Mesenchymal stem cell of Wharton's jelly (primary cell): ENCODE measurements around a stretch of chr6.

GRCh38 chr6:152316078-152316565 lies 321.0 kb downstream of the SYNE1 start:
- CAGE, long polyA plus RNA: no peak

DNA sequence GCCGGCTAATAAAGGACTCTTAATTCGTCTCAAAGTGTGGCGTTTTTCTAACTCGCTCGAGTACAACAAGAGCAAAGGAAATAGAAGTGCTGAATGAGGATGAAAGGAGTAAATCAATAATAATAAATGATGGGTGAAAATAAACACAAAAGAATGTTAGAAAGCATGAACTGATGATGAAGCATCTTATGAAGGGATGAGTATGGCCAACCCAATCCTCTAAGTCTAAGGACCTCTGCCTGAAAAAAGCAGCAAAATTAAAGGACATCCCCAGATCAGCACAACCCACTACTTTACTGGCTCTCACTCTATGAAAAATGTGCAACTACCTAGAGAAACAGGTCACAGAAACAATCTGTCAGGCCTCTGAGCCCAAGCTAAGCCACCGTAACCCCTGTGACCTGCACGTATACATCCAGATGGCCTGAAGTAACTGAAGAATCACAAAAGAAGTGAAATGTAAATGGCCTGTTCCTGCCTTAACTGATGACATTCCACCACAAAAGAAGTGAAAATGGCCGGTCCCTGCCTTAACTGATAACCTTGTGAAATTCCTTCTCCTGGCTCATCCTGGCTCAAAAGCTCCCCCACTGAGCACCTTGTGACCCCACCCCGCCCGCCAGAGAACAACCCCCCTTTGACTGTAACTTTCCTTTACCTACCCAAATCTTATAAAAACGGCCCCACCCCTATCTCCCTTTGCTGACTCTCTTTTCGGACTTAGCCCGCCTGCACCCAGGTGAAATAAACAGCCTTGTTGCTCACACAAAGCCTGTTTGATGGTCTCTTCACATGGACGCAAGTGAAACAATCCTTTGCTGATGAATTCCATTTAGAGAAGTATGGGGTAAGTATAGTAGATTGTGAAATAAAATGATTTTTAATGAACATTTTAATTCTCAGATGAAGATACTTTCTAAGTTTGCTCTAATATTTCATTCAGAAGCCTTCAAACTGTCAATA lies 14.8 kb upstream of the MYCT1 start:
- CAGE, long polyA plus RNA: no peak

DNA sequence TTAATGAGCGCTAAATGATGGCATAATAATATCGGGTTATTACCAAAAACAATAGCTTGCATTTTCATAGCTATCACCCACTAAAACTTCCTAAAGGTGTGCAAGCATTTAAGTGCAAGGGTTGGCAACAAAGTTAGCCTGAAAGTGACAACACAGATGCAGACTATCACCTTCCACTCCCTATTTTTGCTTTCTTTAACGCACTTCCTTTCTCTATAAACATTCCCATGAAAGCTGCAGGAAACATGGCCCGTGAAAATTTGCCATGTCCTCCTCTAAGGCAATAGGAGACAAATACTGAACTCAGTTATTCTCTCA lies 2.7 kb downstream of the MYCT1 start:
- CAGE, long polyA plus RNA: no peak

GRCh38 chr6:153856222-153856536 lies 182.9 kb upstream of the OPRM1 start:
- CAGE, long polyA plus RNA: no peak

GRCh38 chr6:154416933-154417904 lies 60.6 kb upstream of the IPCEF1 start:
- CAGE, long polyA plus RNA: no peak

- CAGE, long polyA plus RNA: no peak
These were observed 27.5 kb downstream of the CNKSR3 start for GRCh38 chr6:154482834-154483569.

GRCh38 chr6:154765893-154766836 lies 32.9 kb downstream of the SCAF8 start:
- CAGE, long polyA plus RNA: no peak

- CAGE, long polyA plus RNA: no peak
These were observed 132.0 kb downstream of the TIAM2 start for GRCh38 chr6:155126892-155127682.

DNA sequence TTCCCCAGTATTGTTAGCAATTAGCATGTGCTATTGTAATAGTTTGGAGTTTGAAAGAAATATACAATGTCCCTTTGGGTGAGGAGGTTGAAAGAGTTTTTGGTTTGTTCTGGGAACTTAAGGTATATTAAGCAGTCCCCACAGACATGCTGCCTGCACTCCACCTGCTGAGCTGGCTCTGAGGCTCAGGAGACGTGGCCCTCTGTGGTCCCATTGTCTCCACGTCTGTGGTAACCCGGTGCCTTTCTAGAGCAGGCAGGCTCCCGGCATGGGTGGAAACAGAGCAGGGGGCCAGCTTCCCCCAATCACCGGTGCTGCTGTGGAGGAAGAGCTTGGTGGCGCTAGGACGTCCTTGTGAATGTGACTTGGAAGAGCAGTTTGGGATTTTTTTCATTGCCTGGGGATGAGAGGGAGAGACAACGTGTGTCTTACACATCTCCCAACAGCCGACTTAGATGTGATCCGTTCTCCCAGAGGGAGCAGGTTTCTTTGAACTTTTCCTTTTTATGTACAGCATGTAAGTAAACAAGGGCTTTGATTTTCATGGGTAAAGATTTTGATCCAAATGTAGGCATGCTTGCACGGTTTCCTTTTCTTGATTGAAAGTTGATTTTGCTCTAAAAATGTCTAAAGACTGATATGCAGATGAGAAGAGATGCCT lies 47.1 kb upstream of the CLDN20 start:
- CAGE, long polyA plus RNA: no peak

DNA sequence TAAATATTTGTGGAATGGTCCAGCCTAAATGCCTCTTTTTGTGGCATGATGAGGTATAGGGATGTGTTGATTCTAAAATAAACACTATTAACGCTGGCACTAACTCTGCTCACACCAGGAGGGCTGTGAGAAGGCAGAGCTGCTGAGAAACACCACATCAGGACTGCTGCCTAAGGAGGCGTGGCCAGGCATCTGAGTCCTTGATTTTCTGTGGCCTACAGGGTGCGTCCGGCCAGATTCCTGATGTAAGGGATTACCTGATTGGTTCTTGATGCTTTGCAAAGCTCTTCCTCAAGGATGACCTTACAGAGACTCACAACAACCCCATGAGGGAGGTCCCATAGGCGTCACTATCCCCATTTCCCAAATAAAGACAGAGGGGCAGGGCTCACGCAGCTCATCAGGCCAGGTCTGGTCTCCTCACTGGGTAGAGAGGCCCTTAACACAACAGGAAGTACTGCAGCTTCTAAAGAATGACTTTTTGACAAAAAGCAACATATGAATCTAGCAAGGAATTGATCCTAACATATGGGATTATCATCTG lies 219.6 kb upstream of the ARID1B start:
- CAGE, long polyA plus RNA: no peak

DNA sequence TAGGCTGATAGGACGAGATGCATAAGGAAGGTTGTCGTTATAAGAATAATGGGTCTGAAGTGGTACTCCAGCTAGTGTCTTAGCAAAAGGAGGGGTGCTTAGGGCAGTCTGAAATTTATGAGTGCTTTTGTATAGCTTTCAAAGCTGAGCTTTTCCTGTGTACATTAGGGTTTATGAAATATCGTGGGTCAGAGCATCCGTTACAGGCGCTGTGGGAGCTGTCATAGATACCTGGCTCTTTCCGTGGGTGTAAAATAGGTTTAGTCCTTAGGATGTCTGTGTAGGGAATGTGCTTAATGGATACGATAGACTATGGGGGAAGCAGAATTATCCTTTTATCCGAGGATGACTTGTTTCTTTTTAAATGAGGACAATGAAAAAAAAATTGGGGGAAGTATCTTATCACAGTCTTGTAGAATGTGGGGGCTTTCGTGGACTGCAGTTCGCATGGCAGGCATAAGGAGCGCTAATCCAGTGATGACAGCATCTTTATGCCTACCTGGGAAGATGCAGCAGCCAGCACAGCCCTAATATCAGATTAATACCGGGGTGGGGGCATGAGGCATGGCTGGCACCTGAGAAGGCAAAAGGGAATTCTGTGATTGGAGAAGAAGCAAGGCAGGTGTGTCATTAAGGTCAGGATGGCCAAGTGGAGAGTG lies 15.5 kb downstream of the ARID1B start:
- CAGE, long polyA plus RNA: no peak

DNA sequence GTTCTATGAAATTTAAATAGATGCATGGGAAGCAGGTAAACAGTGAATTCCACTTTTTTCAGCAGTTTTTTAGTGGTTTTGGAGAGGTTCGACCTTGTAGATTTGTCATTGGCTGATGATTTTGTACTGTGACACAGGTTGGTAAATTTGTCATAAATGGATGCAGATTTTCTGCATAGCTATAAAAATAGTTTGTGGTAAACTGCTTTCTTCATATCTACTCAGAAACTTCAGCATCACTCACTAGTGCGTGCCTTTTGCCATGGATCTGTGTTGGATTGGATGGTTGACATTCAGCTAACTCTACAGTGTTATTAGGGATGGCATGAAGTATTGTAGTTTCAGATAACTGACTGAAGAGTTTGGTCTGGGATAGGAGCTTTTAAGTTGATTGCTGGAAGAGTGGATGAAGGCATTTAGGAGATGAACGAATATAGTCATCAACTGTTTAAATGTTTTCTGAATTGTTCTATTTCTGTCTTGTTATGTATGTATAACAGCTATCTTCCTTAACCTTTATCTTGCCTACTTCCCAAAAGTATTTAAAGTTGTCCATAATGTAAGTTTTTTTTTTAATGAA lies 160.2 kb downstream of the ARID1B start:
- CAGE, long polyA plus RNA: no peak

- CAGE, long polyA plus RNA: no peak
These were observed 178.6 kb downstream of the ARID1B start for GRCh38 chr6:156955664-156956301.

GRCh38 chr6:157020728-157021352 lies 243.7 kb downstream of the ARID1B start:
- CAGE, long polyA plus RNA: no peak

DNA sequence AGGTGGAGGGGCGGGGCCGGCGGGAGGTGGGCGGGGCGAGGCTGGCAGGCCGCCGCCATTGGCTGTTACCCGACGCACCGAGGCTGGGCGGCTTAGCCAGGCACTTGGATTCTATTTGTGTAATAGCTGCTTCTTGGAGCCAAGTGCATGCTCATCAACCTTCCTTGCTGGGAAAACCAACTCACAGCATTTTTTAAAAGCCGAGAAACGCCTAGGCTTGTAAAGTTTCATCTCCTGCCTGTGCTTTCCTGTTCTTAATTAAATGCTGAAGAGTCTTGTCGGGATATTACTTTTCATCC lies 244.9 kb downstream of the ARID1B start:
- CAGE, long polyA plus RNA: no peak

DNA sequence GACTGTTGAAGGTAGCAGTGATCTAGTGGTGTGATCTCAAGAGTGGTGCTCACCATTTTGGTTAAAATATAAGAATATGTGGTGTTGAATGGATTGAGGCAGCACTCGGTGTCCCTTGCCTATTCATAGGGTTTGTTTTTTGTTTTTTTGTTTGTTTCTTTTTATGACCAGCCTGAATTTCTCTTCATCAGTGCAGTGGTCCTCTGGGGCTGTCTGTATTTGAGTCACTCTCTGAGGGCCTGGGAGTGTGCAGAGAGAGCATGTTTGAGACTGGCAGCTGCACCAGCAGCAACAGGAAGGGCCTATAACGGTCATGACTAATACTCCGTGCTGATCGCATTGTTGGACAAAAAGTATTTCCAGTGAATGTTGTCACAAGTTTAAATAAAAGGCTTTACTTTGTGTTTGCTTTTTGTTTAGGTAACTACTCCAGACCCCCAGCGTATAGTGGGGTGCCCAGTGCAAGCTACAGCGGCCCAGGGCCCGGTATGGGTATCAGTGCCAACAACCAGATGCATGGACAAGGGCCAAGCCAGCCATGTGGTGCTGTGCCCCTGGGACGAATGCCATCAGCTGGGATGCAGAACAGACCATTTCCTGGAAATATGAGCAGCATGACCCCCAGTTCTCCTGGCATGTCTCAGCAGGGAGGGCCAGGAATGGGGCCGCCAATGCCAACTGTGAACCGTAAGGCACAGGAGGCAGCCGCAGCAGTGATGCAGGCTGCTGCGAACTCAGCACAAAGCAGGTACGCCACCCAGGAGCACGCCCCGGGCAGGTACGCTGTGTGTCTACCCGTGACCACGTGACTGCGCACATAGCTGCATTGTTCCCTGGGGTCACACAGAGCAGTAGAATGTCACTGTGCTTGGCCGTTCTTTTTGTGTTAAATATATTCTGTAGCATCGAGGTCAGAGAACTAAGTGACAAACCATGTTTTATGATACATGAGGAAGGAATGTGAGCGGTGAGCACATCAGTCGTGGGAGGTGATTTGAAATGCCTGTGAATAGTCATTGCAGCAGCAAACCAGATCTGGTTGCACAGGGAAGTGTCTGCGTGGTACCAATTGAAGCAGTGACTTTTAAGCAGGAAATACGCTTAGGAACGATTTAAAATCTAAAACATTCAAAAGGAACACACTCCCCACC lies 174.7 kb downstream of the TMEM242 start:
- CAGE, long polyA plus RNA: no peak

DNA sequence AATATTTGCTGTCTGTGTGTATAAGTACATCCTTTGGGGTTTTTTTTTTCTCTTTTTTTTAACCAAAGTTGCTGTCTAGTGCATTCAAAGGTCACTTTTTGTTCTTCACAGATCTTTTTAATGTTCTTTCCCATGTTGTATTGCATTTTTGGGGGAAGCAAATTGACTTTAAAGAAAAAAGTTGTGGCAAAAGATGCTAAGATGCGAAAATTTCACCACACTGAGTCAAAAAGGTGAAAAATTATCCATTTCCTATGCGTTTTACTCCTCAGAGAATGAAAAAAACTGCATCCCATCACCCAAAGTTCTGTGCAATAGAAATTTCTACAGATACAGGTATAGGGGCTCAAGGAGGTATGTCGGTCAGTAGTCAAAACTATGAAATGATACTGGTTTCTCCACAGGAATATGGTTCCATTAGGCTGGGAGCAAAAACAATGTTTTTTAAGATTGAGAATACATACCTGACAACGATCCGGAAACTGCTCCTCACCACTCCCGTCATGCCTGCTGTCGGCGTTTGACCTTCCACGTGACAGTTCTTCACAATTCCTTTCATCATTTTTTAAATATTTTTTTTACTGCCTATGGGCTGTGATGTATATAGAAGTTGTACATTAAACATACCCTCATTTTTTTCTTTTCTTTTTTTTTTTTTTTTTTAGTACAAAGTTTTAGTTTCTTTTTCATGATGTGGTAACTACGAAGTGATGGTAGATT lies 115.1 kb downstream of the TMEM242 start:
- CAGE, long polyA plus RNA: no peak

DNA sequence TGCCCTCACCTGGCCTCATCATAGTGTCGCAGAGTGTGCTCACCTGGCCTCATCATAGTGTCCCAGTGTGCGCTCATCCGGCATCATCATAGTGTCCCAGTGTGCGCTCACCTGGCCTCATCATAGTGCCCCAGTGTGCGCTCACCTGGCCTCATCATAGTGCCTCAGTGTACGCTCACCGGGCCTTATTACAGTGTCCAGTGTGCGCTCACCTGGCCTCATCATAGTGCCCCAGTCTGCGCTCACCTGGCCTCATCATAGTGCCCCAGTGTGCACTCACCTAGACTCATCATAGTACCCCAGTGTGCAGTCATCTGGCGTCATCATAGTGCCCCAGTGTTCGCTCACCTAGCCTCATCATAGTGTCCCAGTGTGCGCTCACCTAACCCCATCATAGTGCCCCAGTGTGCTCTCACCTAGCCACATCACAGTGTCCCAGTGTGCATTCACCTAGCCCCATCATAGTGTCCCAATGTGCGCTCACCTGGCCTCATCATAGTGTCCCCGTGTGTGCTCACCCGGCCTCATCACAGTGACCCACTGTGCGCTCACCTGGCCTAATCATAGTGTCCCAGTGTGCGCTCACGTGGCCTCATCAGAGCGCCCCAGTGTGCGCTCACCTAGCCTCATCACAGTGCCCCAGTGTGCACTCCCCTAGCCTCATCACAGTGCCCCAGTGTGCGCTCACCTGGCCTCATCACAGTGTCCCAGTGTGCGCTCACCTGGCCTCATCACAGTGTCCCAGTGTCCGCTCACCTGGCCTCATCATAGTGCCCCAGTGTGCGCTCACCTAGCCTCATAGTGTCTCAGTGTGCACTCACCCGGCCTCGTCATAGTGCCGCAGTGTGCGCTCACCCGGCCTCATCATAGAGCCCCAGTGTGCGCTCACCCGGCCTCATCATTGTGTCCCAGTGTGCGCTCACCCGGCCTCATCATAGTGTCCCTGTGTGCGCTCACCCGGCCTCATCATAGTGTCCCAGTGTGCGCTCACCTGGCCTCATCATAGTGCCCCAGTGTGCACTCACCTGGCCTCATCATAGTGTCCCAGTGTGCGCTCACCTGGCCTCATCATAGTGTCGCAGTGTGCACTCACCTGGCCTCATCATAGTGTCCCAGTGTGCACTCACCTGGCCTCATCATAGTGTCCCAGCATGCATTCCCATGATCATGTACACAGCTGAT lies 9.7 kb downstream of the TMEM242 start:
- CAGE, long polyA plus RNA: no peak

GRCh38 chr6:157354936-157355261 lies 26.1 kb upstream of the ZDHHC14 start:
- CAGE, long polyA plus RNA: no peak

- CAGE, long polyA plus RNA: no peak
These were observed 1.4 kb upstream of the ZDHHC14 start for GRCh38 chr6:157379625-157379880.